Heart left ventricle (tissue), 7 donors: ENCODE measurements around the genes FAM9B and CLDN34.

- PRO-cap, 6 experiments: no peak in any of the 6 experiments
- RAMPAGE, long total RNA, 2 experiments: no peak in any of the 2 experiments
- RRBS: no CpG with 5 or more reads among the region's 9 CpGs
Observed at GRCh38 chrX:2651048-2651294, 40.1 kb upstream of the CD99 start.

DNA sequence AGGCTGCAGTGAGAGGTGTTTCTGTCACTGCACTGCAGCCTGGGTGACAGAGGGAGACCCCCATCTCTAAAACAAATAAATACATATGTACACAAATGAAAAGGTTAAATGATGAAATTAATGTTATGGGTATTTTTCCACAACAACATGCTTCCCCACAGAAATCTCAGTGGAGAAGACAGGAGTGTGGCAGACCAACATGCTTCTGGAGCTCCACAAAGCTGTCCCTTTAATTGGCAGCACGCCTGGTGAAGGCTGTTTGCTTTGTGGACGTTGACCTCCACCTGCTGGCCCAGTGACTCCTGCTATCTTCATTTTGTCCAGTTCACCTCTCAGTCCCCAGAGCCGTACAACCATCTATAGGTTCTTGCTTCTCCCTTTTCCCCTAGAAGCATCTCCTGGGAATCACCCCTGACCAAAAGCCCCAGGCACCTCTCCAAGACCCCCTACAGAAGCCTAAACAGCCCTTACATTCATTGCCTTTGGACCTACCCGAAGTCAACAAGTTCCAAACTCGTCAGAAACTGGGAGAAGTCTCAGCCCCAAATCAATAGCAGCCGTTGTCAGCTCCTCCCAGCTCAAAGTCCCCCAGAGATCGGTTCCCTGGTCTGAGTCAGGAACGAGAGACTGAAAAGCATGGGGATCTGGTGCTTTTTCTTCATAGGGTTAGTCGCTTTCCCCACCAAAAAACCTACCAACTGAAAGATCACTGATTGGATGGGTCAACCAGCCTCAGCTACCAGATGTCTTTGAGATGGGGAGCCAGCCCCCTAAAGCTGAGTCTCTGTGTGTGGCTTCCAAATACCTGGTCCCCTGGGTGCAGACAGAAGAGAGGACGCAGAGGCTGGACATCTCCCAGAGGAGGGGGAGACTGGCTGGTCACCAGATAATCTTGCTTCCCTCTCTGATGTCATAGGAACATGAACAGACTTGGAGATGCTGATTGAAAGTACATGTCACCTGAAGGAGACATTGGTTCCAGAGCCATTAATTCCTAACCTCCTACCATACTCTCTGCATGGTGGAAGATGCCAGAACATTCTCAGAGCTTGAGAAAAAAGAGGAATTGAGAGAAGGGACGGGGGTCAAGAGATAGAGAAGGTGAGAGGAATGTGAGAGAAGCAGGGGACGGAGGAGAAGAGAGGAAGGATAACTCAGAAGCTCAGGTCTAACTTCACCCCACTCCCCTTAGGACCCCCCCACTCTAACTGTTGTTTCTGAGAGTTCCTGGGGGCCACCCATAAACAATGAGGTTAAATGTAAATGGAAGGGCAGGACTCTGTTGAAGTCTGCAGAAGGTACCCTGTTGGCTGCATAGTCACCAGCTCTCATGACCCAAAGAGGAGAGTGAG lies 36.0 kb upstream of the CD99 start:
- PRO-cap, 6 experiments: no peak in any of the 6 experiments
- RAMPAGE, long total RNA, 2 experiments: no peak in any of the 2 experiments
- RRBS: no CpG with 5 or more reads among the region's 12 CpGs

GRCh38 chrX:2701041-2702151 lies 10.3 kb downstream of the CD99 start:
- PRO-cap, 6 experiments: peak in 2 of 6 experiments; most common plus-strand start chrX:2701883 (in 1); most common minus-strand start chrX:2701742 (in 2)
- RAMPAGE, long total RNA, 2 experiments: no peak in any of the 2 experiments
- RRBS: no CpG with 5 or more reads among the region's 9 CpGs

GRCh38 chrX:2898642-2899363 lies 30.3 kb downstream of the ARSD start:
- PRO-cap, 6 experiments: no peak in any of the 6 experiments
- RAMPAGE, long total RNA, 2 experiments: no peak in any of the 2 experiments
- RRBS: no CpG with 5 or more reads among the region's 18 CpGs

GRCh38 chrX:3815991-3816971 lies 102.8 kb upstream of the PRKX start:
- PRO-cap, 6 experiments: peak in 6 of 6 experiments; most common plus-strand start chrX:3816159 (in 1); most common minus-strand start chrX:3816539 (in 3)
- RAMPAGE, long total RNA, 2 experiments: no peak in any of the 2 experiments
- RRBS: 2% methylated on average over 12 of the region's 45 CpGs

DNA sequence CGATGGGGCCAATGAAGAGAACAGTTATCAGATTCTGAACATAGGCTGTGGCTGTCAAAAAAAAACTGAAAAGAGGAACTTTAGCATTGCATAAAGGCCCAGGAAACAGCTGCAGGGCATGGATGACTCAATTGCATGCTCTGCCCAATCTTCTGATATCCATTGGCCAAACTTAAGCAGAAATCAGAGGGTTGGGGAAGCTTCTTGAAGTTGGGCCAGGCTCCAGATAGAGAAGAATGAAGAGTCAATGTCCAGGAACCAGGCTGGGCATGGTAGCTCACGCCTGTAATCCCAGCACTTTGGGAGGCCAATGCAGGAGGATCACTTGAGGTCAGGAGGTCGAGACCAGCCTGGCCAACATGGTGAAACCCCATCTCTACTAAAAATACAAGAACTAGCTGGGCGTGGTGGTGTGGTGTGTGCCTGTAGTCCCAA lies 1222.5 kb upstream of the PRKX start:
- PRO-cap, 6 experiments: no peak in any of the 6 experiments
- RAMPAGE, long total RNA, 2 experiments: no peak in any of the 2 experiments
- RRBS: no CpG with 5 or more reads among the region's 4 CpGs

GRCh38 chrX:6002006-6002544 lies 226.6 kb downstream of the NLGN4X start:
- PRO-cap, 6 experiments: peak in 1 of 6 experiments; most common plus-strand start chrX:6002364 (in 1)
- RAMPAGE, long total RNA, 2 experiments: no peak in any of the 2 experiments
- RRBS: no CpG with 5 or more reads among the region's 5 CpGs

GRCh38 chrX:7172245-7172680 lies 24.3 kb upstream of the PUDP start:
- PRO-cap, 6 experiments: no peak in any of the 6 experiments
- RAMPAGE, long total RNA, 2 experiments: no peak in any of the 2 experiments
- RRBS: no CpG with 5 or more reads among the region's 6 CpGs

- PRO-cap, 6 experiments: peak in 2 of 6 experiments; most common minus-strand start chrX:7926011 (in 2)
- RAMPAGE, long total RNA, 2 experiments: start-site peak on the minus strand in 1 of 2 experiments, at chrX:7926036-7926043 at its widest, 35 reads per replicate
- RRBS: no CpG with 5 or more reads among the region's 5 CpGs
Observed at GRCh38 chrX:7925843-7926201, 1.4 kb downstream of the PNPLA4 start.

DNA sequence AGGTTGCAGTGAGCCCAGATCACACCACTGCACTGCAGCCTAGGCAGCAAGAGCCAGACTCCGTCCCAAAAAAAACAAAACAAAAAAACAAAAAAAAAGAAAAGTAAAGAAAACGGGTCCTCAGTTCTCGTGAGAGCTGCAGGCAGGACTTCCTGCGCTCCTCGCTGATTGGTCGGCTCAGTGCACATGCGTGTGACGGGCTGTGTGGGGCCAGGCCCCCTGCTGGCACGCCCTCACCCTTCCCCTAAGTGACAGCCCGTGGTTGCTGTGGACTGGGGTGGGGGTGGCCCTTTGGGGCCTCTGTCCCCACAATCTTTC lies at the start of gene FAM9B:
TSS of gene FAM9B (minus strand) at position 154 of the 318 bp plus-strand sequence.
- PRO-cap, 6 experiments: no peak in any of the 6 experiments
- RAMPAGE, long total RNA, 2 experiments: no peak in any of the 2 experiments
- RRBS: no CpG with 5 or more reads among the region's 10 CpGs

GRCh38 chrX:9166543-9166936 lies 132.6 kb upstream of the FAM9B start:
- PRO-cap, 6 experiments: no peak in any of the 6 experiments
- RAMPAGE, long total RNA, 2 experiments: no peak in any of the 2 experiments
- RRBS: no CpG with 5 or more reads among the region's 1 CpG

DNA sequence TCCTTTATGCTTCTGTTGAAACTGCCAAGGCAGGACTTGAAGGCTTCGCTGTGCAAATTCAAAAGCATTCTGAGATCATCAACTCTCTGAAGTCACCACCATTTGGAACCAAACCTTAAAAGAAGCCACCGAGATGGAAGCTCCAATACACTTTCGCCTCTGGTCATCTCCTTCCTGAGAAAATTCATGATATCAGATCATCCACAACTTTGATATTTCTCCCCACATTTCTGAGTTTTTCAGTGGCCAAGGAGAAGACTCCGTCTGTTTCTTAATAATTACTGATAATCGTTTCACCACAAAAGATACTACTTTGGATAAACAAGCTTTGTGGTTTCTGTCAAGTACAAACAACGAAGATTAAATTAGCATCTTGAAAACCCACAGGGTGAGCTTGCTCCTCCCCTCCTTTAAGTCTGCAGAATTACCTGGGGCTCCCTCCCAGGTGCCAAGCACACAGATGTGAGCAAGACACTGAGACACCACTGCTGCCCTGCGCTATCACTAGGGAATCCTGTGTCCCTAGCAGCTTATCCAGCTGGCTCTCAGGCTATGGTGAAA lies 125.0 kb upstream of the TBL1X start:
- PRO-cap, 6 experiments: no peak in any of the 6 experiments
- RAMPAGE, long total RNA, 2 experiments: no peak in any of the 2 experiments
- RRBS: no CpG with 5 or more reads among the region's 7 CpGs

- PRO-cap, 6 experiments: no peak in any of the 6 experiments
- RAMPAGE, long total RNA, 2 experiments: no peak in any of the 2 experiments
- RRBS: 14% methylated on average over 5 of the region's 22 CpGs
Observed at GRCh38 chrX:9340848-9342054, 123.6 kb upstream of the TBL1X start.

DNA sequence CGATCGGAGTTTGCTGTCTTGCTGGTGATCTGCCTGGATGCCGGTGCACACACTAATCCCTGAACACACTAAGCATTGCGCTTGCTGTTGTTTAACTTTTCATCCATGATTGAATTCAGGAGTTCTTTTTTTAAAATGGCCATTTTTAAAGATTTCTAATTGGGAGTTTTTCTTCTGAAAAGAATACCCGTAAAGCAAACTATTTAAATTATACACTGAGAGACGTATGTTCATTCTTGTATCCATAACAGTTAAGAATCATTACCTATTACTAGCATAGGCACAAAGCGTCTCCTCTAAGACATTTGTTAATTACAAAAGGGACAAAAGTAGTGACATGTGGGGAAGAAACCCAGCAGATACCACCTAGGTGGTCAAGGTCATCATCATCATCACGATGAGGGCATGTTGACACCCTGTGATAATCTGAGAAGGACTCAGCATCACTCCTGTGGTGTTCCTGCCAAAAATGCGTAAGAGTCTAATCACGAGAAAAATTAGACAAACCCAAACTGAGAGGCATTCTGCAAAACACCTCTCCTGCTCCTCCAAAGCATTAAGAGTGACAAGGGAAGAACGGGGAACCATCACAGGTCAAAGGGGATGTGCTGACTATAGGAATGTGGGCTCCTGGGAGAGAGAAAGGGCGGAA lies 124.8 kb downstream of the TBL1X start:
- PRO-cap, 6 experiments: no peak in any of the 6 experiments
- RAMPAGE, long total RNA, 2 experiments: no peak in any of the 2 experiments
- RRBS: 100% methylated on average over 1 of the region's 12 CpGs

DNA sequence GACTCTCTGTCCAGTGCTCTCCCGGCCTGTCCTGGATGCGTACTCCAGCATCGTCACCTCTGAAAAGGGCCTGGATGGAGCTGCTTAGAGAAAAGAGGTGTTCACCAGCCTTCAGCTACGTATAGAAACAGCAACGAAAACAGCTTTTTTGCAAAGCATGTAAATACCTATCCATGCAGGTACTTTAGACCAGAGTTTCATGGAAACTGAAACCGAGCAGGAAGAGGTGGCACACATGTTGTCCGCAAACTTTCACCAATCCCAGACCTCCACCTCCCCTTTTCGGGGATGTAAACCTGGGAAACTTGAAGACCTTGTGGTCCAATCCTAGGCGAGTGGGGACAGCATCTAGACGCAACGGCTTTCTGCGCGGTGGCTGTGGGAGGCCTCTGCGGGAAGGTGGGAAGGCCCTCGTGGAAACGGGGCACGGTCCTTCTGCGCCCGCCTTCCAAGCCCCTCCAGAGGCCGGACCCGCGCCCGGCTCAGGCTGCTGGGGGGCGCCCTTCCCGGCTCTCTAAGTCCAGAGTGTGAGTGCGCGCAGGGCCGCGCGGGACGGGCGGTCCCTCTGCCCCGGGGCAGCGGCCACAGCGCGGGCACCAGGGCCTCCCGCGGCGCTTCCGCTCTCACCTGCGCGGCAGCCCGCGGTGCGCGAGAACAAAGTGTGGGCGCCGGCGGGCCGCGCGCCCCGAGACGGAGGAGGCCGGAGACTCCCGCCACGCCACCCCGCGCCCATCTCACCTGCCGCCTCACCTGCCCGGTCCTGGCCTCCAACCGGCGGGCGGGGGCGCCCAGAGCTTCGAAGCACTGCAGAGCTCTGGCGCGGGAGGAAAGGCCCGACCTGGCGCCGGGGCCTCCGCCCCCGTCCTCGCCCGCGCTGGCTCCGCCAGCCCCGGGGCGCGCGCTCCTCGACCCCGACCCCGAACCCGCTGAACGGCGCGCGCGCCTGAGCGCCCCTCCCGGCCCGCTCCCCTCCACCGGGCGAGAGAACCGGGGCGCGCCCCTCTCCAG lies 751 bp upstream of the SHROOM2 start:
- PRO-cap, 6 experiments: no peak in any of the 6 experiments
- RAMPAGE, long total RNA, 2 experiments: no peak in any of the 2 experiments
- RRBS: 2% methylated on average over 56 of the region's 98 CpGs

GRCh38 chrX:9966924-9967445 lies at the start of gene CLDN34:
Gene CLDN34, plus strand, starts transcription at chrX:9967358.
- PRO-cap, 6 experiments: no peak in any of the 6 experiments
- RAMPAGE, long total RNA, 2 experiments: no peak in any of the 2 experiments
- RRBS: no CpG with 5 or more reads among the region's 17 CpGs

- PRO-cap, 6 experiments: no peak in any of the 6 experiments
- RAMPAGE, long total RNA, 2 experiments: no peak in any of the 2 experiments
- RRBS: no CpG with 5 or more reads among the region's 8 CpGs
Observed at GRCh38 chrX:10079017-10079535, 77.7 kb upstream of the CLCN4 start.

GRCh38 chrX:10121727-10122348 lies 34.9 kb upstream of the CLCN4 start:
- PRO-cap, 6 experiments: no peak in any of the 6 experiments
- RAMPAGE, long total RNA, 2 experiments: no peak in any of the 2 experiments
- RRBS: no CpG with 5 or more reads among the region's 19 CpGs

GRCh38 chrX:10125932-10126394 lies 30.8 kb upstream of the CLCN4 start:
- PRO-cap, 6 experiments: no peak in any of the 6 experiments
- RAMPAGE, long total RNA, 2 experiments: no peak in any of the 2 experiments
- RRBS: no CpG with 5 or more reads among the region's 27 CpGs

- PRO-cap, 6 experiments: no peak in any of the 6 experiments
- RAMPAGE, long total RNA, 2 experiments: no peak in any of the 2 experiments
- RRBS: no CpG with 5 or more reads among the region's 14 CpGs
Observed at GRCh38 chrX:10619497-10620144, 764 bp downstream of the MID1 start.